ENCODE measurements around a stretch of chr15.

DNA sequence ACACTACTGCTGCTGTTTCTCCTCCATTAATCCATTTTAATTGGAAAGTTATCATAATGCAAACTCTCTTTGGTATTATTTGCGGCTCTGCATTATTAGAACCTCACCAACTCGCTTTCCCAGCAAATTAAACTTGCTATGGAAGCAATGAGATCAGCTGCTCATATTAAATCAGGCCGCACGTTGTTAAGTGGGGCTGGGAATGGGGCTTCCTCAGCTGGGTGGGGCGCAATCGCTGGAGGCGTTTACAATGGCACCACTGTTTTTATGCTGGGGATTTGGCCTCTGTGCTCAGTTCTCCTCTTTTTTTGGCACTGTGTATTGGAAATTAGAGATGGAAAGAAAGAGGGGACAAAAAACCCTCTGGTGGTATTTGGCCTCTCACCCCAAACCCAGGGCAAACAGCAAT is 72.2 kb downstream of the RPLP1 start:
- PRO-cap, result no peak

DNA sequence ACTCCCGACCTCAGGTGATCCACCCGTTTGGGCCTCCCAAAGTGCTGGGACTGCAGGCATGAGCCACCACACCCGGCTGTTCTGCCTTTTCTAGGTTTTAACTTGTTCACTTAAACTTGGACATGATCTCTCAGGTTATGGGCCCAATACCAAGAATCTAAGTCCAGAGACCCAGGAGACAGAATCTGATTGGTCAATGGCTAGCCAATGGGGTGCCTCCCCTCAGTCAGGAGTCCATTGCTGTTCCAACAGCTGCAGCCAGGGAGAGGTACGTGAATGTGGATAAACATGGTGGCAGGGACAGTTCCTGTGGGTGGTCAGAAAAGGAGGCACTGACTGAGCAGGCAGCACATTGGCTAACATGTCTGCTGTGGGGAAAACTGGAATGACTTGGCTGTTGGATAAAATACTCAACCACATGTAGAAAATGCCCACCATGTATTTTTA is 140.3 kb downstream of the RPLP1 start:
- PRO-cap, result no peak

DNA sequence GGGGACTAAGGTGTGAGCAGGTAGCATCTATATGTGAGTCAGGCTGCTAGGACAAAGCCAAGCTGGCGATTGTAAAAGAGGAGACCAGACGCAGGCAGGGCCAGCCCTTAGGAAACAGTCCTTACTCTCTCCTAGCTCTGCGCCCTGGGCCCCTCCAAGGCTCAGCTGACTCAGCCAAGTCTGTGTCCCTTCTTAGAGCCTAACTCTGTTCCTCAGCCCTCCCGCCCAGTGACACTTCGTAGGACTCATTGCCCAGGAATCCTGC is 244.3 kb downstream of the TLE3 start:
- PRO-cap, result no peak

- PRO-cap, result no peak
Observed at GRCh38 chr15:70048613-70049270, 49.0 kb downstream of the TLE3 start.

DNA sequence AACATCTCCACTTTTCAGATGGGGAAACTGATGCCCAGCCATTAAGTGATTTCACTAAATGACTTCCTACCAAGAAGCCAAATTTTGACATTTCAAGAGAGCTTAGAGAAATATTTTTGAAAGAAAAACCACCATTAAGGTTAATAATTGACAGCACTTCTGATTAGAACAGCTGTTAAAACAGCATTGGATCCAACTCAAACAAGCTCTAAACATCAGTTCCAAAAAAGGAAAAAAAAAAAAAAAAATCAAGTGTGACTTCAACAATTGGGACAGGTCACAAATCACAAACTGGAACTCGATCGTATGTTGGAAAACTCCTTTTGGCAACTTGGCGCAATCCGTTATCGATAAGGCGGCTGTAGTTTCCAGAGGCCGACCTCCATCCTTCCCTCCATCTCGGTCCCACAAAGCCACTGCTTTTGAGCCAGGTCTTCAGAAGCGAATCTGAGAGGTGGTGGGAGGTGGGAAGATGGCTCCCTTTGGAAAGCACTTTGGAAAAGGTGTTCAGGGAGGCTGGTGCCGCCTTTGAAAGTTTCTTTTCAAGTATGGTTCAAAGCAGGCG is 17.8 kb downstream of the TLE3 start:
- PRO-cap, result no peak

DNA sequence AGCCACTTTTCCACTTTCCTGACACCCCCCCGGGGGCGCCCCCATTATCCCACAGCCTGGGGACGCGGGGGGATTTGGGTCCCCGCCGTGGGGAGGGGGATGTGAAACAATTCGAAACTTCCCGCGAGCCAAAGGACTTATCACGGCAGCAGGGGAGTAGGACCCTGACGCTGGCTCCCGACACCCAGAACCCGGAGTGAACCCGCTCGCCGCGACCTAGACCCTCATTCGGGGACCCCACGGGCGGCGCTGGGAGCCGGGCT is 2.1 kb downstream of the TLE3 start:
- PRO-cap, result no peak

- PRO-cap, result no peak
Observed at GRCh38 chr15:70197734-70198239, 100.1 kb upstream of the TLE3 start.

DNA sequence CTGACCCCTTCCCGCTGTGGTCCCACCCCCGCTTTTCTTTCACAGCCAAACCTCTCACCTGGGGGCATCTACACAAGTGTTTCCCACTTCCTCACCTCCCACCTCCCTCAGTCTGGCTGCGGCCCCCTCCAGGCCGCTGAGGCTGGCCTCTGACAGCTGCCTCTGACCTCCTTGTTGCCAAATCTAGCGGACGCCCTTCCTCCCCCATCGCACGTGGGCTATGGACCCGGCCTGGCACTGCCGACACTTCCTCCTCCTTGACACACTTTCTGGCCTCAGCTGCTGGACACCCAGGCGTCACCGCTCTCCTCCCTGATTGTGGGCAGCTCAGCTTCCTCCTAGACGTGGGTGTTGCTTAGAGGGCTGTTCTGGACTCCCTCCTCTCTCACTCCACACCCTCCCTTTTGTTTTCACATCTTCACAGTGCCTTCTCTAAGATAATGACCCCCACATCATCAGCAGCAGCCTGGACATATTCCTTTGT is 169.0 kb upstream of the TLE3 start:
- PRO-cap, result no peak

- PRO-cap, result bidirectional peak, plus-strand start at chr15:70526784, minus-strand start at chr15:70526698
Observed at GRCh38 chr15:70526341-70527300, 236.7 kb downstream of the UACA start.

- PRO-cap, result no peak
Observed at GRCh38 chr15:70559677-70560529, 203.5 kb downstream of the UACA start.

DNA sequence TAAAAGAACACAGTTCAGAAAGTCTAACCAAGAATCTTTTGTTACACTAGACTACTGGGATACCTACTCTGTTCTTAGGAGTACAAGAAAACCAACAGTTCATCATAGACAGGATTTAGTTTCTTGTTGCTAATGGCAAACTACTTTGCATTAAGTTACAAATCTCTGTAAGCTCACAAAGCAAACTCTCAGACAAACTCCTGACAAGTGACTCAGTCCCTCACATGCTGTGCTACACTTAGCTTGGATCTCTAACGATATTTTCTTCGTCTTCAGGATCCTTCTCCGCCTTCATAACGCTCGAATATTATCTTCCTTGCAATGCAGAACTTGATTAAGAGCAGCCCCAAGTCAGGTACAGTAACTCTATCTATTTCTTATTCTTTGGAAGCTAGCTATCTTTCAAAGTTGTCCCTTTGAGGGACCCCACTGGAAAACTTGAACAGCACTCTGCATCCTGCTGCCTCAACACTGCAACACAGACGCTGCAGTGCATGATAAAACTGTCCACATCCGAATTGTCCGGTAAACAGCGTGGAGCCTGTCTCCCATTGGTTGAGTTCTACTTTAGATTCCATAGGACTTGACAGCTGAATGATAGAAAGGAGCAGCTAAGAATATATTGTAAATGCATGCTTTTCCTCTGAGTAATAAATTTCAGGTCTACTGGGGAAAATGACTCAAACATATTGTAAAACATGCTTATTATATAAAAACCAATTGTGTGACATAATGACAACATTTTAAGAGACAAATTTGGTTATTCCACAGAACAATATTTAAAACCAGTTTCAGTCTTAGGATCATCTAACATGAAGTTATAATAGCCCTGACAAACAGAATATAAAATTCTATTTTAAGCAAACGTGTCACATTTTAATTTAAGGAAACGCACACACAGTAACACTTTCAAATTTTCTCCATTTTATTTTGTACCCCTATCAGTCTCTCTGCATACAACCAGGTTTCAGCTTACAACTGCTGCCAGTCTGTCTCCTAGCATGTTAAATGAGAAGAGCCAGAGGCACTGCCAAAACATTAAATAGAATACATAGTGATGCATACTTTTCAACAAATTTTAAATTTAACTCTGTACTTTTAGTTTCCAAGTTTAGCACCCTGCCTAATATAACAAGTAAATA is 61.2 kb downstream of the UACA start:
- PRO-cap, result no peak

GRCh38 chr15:70826490-70827161 is 27.3 kb downstream of the LARP6 start:
- PRO-cap, result no peak

GRCh38 chr15:71114239-71114721 is 991 bp upstream of the THSD4 start:
- PRO-cap, result no peak

DNA sequence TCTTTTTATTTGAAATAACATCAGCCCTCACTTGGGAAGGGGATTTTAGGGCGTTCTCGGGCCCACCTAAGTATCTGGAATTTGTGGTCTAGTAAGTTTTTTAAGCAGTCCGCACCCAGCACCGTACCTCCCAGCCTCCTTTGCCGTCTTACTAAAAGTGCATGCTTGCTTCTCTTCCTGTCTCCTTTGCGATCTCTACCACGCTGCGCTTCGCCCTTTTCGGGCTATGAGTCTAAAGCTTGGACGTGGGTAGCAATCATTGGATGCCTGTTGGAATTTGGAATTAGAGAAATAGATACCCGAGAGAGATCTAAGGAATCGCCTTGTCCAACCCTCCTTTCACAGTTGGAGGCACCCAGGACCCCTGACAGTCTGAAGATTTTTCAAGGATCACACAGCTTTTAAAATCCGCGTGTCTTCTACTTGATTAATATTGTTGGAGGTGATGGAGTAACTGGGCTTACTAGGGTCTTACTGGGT is 1.2 kb downstream of the THSD4 start:
- PRO-cap, result no peak

DNA sequence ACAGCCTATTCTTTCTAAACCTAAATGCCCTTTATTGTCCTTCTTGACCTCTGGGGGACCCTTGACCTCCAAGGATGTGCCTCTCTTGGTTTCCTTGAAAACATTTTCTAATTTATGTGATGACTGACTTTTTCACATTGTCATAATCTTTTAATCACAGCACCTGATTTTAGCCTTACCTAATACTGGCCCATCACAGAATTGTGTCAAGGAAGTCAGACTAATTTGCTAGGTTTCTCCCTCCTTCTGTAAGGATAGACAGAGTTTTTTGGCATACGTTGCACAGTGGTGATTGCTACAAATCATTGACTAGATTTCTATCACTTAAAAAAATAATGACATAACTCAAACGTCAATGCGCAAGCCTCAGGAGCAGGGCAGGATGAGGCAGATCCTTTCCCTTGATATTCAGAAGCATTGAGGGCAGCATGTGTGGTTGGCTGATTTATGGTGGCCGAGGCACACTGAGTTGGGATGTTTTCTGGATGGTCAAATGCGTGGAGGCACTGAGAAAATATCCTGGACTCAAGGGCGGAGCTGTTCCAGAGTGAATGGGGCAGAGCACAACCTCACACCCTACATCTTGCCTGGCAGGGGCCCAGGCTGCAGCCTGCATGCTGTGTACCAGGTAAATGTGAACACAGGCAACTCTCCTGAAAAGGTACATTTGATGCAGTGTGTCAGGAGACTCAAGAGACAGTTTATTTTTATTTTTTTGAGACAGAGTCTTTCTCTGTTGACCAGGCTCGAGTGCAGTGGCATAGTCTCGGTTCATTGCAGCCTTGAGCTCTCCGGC is 14.4 kb downstream of the THSD4 start:
- PRO-cap, result no peak

DNA sequence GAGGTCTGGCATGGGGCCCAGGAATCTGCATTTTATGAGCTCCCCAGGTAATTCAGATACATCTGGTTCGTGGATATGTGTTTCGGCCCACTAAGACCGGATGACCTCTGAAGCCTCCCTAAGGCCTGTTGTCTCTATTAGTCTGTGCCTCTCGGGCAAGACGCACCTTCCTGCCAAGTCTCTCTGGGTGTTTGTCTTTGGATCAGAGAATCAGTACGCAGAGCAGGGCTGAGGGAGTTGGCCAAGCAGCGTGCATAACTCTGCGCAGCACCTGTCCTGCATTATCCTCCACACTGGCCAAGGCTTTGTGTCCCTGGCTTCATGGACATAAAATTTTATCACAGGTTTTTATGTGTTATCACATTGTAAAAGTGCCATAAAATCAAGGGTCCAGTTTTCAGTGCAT is 181.1 kb downstream of the THSD4 start:
- PRO-cap, result no peak

DNA sequence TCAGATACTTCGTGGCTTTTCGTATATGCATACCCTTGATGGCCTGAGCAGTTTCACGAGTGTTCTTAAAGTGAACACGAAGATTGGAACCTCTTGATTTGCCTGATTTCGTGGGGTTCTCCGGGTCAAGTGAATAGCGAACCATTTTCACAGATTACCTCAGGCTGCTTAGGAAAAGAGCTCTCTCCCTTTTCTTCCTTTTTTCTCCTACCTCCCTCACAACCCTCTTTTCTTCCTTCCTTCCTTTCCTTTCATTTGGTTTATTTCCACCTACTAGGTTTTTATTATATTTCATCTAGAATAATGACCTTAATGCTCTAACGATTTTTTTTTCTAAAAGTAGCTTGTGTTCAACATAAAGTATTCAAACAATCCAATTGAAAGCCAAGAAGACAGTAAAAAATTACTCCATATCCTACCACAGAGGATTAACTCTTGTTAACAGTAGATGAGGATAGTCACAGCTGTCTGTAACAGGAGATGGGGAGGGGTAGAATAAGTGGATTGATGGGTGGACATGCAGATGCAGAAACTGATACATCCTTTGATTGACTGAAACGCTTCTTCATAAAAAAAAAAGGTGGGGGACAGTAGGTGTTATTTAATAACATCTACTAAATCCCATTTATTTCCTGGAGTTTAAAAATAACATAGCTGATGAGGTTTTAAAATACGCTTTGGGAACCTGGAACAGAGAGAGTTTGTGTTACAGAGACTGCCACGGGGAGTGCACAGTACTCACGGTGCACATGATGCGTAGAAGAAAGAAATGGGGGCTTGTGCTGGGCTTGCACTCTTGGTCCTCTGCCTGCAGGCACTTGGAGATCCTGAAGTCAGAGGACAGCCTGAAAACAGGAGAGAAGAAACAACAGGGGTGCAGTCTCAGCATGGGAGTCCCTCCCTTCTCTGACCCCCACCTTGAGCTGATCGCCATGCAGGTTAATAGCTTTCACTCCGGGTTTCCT is 226.6 kb downstream of the THSD4 start:
- PRO-cap, result no peak

DNA sequence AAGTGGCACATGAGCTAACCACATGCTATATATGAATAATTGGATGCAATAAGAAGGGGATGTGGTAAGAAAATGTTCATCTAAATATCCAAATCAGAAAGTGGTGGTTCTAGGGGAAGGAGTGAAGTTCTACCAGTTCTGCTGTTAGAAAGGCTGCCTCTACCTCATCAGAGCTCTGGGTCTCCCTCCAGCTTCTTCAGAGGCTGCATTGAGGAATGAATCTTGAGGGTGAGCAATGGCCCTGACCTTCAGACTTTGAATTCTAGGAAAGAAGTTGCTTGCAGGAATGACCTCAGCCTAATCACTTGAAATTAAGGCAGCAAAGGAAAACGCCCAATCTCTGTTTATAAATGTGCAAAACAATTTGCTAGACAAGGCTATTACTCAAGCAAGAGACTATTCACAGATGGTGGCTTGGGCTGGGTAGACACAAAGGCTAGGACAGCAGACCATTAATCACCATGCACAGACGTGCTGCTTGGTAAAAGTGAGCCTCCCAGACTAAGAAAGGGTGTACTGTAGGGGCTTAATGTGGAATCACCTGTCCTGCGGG is 259.2 kb downstream of the THSD4 start:
- PRO-cap, result no peak

GRCh38 chr15:71414757-71415397 is 299.6 kb downstream of the THSD4 start:
- PRO-cap, result no peak

DNA sequence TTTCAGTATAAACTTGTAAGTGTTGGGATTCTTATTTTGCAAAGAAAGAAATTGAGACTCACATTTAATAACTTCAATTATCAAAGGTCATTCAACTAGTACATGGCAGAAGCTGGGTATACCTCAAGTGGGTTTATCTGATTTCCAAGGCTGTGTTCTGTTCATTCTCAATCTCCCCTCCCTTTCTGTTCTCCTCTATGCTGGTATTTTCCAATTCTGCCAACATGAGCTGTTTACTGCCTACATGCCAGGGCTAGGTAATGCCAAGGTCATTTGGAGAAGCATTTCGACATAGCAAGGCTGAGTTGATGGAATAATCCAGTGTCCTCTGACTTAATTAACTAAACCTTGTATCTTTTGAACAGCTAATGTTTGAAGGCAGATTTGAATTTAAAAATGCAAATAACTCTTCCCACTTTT is 309.1 kb upstream of the NR2E3 start:
- PRO-cap, result no peak

Measured in natural killer cell (primary cell).